Mesenchymal stem cell of adipose (primary cell): Measurements from ENCODE around the genes SKOR1 and CLN6.

GRCh38 chr15:67117884-67118425 is 52.6 kb downstream of the SMAD3 start:
- CAGE, long polyA plus RNA, result no peak

DNA sequence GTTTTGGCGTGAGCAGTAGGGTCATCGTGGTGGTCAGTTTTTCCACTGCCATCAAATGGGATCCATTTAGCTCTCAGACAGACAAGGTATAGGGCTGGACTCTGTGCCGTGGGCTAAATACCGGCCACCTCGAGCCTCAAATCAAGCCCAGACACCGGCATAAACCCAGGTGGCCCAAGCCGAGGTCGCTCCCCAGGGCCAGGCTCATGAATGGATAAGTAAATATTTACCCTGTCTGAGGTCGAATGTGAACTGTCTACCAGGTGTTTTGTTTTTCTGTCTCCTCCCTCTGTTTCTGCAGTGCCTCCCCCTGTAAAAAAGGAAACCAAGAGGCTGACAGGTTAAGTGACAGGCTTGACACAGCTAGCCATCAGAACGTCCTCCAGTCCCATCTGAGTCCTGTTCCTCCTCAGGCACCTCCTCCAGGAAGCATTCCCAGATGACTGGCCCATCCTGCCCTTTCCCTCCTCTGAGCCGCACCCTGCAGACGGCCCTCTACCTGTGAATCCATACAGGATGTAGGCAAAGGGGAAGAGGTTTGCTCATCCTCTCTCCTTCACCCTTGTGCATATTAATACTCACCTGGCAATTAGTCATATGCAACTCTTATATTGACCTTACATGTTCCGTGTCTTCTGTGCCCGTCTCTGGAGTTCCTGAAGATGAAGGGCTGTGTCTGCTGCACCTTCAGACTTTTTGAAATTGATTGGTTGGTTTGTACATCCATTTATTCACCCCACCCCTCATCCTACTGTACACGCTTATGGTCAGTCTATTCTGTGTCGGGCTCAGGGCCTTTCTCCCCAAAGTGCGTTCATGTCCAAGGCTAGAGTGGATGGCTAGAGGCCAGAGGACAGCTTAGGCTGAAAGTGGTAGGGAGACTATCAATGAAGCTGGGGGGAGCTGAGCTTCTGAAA is 61.9 kb downstream of the SMAD3 start:
- CAGE, long polyA plus RNA, result no peak

GRCh38 chr15:67133719-67134623 is 68.6 kb downstream of the SMAD3 start:
- CAGE, long polyA plus RNA, result no peak

GRCh38 chr15:67145960-67146707 is 80.7 kb downstream of the SMAD3 start:
- CAGE, long polyA plus RNA, result no peak

GRCh38 chr15:67165901-67166256 is 88.6 kb downstream of the AAGAB start:
- CAGE, long polyA plus RNA, result no peak

- CAGE, long polyA plus RNA, result no peak
These were observed 81.9 kb downstream of the AAGAB start for GRCh38 chr15:67172455-67172998.

DNA sequence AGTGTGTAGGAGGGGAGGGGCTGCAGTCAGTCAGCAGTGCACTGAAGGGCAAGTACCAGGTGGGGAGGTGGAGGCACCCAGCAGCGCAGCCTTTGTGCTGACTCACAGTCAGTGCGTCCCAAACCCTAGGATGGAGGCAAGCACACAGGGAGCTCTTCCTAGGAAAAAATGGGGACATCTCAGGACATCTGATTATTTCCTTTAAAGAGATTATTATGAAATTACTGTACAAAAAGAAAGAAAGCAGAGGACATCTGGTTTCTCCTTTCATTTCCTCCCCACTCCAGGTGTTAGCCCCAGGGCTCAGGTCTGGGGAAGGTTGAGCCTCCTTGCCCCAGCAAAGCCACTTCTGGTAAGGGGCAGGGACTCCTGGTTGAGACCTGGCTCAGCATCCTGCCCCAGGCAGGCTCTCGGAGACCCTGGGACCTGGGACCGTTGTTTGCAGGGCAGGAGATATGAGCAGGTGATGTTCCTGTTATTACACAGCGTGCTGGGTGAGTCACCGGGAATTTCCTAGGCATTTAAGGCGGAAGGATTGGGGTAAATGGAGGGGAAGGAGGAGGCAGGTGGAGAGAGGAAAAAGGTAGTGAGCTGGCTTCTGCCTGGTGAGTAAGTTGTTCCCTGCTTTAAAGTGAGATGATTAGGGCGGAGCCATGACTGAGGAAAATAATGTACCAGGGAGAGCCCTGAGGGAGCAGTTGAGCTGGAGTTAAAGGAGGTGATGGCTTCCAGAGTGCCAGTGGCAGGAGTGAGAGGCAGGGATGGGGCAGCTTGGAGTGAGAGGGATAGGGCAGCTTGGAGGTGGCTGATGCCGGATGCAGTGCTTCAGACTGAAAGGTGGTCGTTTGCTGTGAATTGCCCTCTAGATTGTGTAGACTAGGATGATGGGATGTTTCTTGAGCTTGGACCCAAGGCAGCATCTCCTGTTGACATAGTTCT is 79.6 kb downstream of the AAGAB start:
- CAGE, long polyA plus RNA, result no peak

DNA sequence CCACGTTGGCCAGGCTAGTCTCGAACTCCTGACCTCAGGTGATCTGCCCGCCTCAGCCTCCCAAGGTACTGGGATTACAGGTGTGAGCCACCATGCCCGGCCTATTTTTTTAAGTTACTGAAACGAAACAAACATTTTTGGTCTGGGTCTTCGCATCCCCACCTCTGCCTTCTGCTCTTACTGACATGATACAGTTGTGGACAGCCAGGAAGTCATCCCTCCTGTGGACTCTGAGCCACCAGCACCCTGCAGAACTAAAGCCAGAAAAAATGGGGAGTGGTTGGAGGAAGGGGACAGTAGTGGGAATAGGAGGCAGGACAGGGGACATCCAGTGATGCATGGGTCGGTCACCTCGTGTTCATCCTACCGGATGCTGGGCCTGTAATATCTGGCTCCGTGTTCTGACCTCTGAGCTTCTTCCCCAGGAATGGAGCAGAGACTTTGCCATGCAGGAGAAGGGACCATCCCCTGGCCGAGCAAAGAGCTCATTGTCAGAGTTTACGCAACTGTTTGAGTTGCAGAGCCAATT is 71.2 kb downstream of the AAGAB start:
- CAGE, long polyA plus RNA, result no peak

GRCh38 chr15:67465020-67465767 is 55.7 kb upstream of the C15orf61 start:
- CAGE, long polyA plus RNA, result no peak

DNA sequence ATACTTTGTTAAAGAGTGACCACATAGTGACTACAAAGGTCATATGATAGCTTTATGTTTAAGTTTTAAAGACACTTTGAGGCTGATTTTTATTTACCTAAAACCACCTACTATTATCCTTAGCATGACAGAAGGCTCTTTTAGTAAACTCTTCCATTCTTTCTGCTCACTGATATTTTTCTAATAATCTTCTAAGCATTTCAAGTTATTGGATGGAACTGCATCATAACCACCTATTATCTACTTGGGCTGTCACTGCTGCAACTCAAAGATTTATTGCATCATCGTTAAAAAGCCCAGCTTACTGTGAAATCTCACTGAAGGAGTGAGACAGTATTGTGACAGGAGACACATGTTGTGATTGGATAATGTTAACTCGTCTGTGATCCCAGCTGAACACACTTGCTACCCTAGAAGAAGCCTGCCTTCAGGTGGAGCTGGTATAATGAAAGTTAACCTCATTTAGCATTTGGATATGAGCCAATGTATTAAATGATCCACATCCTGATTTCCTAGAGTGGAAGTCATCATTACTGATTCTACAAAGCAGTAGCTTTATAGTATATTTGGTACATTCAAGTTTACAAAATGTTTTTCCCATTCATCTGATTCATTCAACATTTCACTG is 138.1 kb downstream of the MAP2K5 start:
- CAGE, long polyA plus RNA, result no peak

- CAGE, long polyA plus RNA, result no peak
These were observed 62.3 kb upstream of the SKOR1 start for GRCh38 chr15:67762931-67763553.

- CAGE, long polyA plus RNA, result no peak
These were observed 41.0 kb upstream of the SKOR1 start for GRCh38 chr15:67784215-67784836.

DNA sequence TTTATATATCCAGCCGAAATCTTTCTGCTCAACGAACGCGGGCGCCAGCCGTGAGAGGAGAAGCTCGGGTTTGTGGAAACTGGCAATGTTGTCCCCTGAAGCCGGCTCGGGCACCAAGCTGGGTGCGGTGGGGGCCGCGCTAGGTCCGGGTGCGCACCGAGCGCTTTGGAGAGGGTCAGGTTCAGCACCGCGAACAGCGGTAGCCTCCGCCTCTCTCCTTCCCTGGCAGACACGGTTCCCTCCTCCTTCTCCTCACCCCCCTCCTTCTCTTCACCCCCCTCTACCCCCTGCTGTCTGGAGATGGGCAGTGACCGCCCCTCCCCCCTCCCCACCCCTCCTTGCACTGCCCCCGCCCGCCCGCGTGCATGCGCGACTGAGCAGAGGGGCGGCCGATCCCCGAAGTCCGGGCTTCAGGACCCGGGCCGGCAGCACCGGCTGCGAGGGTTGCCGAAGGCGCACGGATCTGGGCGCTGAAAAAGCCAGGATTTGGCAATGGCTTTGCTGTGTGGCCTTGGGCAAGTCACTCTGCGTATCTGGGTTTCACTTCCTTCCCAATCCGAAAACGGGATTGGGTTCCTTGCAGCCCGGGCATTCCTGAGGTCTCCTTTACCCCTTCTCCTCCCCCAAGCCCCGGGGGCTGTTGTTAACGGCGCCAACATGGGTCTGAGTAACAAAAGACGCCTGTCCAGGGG is at the start of gene SKOR1:
TSS of gene SKOR1 (plus strand) at position 399 of the 692 bp plus-strand sequence.
- CAGE, long polyA plus RNA, result no peak

GRCh38 chr15:67914337-67915378 is 89.3 kb downstream of the SKOR1 start:
- CAGE, long polyA plus RNA, result no peak

DNA sequence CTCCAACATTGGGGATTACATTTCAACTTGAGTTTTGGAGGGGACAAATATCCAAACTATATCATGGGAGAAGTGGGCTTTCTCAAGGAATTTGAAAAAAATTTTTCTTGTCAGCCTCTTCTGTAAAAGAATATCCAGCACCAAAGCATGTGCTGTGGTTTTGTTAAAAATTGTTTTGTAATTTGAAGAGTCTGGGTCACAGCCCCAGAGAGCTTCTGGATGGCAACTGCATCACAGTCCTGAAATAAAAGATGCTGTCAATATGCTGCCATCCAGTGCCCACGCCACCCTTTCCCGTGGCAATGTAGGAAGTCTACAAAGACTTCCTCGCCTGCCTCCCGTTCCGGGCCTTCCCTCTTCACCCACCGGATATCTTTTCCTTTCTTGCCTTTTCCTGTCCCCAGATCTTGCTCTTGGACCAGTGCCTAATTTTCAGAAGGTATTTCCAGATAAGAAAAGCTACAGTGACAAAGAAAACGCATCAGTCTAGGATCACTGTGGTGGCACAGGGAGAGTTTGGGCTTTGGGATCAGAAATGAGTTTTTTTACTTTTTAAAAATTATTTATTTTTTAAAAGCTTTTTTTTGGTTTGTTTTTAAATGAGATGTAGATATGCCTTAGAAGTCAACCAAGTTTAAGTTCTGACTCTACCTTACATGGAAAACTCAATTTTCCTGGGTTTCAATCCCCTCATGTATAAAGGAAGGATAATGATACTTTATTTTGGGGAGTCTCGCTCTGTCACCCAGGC is 99.9 kb downstream of the SKOR1 start:
- CAGE, long polyA plus RNA, result no peak

DNA sequence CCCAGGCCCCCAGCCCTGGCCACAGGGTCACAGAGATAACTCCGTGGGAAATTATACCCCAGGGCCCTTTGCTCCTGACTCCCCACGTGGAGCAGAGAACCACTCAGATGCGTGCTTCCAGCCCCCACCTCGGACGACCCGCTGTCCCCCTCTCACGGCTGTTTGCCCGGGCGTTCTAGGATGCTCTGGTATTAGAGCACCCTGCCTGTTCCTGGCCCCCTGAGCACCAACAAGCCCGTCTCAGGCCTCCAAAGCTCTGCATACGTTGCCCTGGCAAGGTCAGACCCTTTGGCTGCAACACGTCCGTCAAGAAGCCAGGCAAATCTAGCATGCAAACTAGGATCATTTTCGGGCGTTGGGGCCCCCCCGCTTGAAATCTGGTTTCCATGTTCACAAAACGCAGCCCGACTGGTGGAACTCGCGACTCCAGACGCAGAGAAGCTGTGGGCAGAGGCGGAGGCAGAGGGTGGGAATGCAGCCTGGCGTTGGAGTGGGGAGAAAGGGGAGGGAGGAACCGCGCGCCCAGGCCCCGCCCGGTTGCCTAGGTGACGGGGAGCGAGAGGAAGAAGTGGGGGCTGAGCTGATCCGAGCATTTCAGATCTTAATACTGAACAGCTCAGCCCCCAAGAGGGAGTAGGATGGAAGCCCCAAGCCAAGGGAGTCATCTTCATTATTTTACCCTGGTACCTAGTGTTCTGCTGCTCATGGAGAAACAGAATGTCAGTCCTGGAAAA is 86.1 kb upstream of the PIAS1 start:
- CAGE, long polyA plus RNA, result no peak

- CAGE, long polyA plus RNA, result no peak
These were observed 20.1 kb downstream of the CALML4 start for GRCh38 chr15:68184763-68185663.

GRCh38 chr15:68229045-68229938 is at the start of gene CLN6:
Gene CLN6 (minus strand): TSS chr15:68229728.
- CAGE, long polyA plus RNA, result no peak

DNA sequence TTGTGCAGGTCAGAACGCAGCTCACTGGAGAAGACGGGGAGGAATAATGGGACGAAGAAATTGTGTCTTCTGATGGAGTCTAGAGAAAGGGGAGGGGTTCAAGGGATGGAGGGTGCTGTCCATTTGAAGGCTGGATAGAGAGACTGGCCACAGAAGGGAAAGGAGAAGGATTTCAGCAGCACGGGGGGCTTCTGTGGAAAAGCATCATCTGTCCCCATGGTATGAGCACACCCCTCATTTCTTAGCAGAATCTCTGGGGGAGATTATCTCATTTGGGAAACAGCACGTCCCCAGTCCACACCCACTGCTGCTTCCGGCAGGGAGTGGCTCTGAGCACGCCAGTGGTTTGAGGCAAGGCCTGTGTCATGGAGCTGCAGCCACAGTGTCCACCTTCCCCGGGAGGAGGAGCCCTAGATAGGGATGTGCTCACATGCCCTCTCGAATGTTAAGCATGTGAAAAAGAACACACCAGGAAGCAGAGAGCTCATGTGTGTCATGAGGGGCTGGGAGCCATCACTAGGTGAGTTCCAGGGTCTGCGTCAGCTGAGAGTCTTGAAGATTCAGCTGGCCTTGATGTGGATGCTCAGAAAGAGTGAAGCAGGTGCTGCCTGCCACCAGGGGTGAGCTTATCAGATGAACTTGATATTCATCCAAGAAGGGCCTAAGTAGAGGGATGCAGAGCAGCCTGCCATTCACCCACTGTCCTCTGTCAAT is 16.5 kb downstream of the ITGA11 start:
- CAGE, long polyA plus RNA, result no peak

DNA sequence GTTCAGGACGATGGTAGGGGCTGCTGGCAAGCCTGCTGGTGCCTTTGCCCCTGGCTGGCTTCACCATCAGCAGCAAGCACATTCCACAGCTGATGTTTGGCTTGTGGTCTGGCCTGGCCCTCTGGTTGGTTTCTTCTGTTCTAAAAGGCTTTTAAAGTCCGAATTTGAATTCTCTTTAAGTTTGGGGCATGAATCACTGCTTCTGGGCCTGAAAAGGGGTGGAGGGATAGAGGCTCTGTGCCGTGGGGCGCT is 10.2 kb downstream of the ITGA11 start:
- CAGE, long polyA plus RNA, result no peak